GM19240 (cell line): ENCODE data around the gene MPI.

- RRBS: 3% methylated on average over 2 of the region's 17 CpGs
These were observed 6.7 kb downstream of the CSK start for GRCh38 chr15:74788262-74789267.

GRCh38 chr15:74795181-74796331, 13.7 kb downstream of the CSK start:
- RRBS: no CpG with 5 or more reads among the region's 18 CpGs

GRCh38 chr15:74857112-74857488, 14.1 kb upstream of the ULK3 start:
- RRBS: no CpG with 5 or more reads among the region's 4 CpGs

DNA sequence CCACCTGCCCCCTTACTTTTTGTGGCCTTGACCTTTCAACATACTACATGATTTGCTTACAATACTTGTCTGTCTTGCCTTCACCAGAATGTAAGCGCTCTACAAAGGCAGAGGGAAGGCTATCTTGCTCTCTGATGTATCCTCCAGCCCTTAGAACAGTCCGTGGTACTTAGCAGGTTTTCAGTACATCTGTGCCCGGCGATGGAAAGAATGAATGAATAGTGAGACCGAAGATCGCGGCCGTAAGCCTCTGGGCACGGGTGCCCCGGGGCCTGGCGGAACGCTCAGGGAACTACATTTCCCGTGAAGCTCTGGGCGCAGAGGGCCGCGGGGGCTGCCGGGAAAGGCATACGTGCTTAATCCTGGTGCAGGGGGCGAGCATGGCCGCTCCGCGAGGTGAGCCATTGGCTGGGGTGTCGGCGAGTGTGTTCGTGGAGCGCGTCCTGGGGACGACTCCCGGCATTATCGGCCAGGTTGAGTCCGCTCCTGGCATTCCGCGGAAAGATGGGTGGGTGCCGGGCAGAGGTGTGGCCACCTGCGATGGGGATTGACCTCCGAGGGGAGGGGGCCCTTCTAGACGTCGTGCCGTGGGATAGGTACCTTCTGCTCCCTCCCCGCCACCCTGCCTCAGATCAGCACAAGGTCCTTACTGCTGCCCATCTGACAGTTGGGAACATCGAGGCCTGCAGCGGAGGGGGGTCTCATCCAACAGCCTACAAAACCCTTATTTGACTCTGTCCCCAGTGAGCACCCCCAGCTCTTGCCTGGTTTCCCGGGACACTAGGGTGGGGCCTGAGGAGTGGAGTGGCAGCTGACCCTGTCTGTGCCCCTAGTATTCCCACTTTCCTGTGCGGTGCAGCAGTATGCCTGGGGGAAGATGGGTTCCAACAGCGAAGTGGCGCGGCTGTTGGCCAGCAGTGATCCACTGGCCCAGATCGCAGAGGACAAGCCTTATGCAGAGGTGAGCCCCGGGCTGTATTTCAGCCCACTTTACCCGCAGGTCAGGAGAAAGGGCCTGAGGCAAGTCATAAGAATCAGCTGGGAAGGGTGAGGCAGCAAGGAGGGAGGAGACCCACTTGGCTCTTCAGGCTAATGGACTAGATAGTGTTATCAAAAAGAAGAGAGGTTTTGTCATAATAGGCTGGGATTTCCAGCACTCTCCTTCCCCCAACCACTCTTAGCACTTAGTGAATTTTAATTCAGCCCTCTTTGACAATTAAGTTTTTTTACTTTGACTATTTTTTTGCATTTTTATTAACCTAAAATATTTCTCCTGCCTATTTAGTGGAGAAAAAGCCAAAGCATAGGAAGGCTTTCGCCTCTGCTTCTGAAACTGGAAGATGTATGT, at the start of gene MPI:
MPI (plus strand) TSS at position 349 of the 1,348 bp plus-strand sequence.
- RRBS: 2% methylated on average over 21 of the region's 51 CpGs

- RRBS: no CpG with 5 or more reads among the region's 19 CpGs
These were observed 7.4 kb downstream of the MPI start for GRCh38 chr15:74896984-74897990.

DNA sequence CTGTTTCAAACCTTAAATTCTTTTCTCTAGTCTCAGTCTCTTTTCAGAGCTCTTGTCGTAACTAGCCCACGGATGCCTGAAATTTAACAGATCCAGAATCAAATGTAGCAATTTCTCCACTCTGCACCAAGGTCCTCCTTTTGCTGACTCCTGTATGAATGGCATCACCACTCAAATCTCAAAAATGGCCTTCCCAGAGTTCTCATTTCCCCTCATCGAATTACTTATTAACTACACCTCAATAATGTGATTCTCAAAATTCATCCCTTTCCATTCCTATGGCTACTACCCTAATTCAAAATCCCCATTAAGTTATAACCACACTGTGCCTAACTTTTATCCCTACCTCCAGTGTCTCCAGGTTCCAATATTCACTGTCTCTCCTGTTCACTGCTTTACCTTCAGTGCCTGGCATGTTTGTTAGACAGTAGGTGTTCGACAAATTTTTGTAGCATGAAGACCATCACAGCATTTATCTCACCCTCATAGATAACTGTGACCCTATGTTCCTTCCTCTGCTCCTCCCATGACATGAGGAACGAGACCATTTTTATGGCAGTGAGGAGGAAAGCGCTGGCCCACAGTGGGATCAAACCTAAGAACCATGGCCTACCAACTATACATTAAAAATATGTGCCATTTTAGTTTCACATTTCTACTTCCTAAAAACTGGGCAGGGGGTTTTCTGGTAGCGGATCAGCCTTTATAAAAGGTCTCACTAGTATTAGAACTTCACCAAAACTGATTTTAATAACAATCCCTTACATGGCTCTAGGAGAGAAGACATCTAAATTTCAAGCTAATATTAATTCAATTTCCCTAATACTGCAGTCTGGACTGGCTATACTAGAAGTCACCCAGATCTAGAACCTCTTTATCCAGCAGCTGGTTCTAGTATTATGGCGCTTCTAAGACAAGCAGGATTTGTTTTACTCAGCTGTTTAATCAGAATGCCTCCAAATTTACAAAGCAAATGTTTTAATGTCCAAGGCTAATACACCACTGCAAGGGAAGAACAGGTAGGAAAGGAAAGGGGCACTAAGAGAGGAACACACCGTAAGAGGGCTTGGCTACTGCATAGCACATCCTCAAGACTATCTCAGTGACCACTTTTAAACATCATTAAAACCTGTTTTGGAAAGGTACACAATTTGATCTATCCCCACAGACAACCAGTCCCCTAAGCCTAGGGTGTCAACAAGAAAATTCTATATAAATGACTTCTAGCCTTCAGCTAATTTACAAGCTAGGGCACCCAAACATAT, 12.6 kb upstream of the FAM219B start:
- RRBS: no CpG with 5 or more reads among the region's 9 CpGs

- RRBS: no CpG with 5 or more reads among the region's 2 CpGs
These were observed 48.5 kb downstream of the PPCDC start for GRCh38 chr15:75071923-75072320.

DNA sequence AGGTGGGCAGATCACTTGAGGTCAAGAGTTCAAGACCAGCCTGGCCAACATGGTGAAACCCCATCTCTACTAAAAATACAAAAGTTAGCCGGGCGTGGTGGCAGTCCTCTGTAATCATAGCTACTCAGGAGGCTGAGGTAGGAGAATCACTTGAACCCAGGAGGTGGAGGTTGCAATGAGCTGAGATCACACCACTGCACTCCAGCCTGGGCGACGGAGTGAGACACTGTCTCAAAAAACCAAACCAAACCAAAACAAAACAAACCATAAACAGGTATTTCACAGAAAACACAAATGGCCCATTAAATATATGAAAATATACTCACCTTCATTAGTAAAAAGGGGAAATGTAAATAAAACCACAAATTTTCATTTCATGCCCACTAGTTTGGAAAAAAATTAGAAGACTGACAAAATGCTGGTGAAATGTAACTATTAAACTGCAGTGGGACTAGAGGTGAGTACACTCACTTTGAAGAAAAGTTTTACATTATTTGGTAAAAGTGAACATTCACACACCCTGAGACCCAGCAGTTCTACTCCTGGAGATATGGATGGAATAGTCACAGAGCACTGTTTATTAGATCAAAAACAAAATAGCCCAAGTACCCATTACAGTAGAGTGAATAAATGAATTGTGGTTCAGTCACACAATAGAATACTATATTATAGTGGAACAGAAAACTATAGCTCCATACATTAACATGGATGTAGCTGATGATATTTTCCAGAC, 71.7 kb downstream of the PPCDC start:
- RRBS: no CpG with 5 or more reads among the region's 4 CpGs

DNA sequence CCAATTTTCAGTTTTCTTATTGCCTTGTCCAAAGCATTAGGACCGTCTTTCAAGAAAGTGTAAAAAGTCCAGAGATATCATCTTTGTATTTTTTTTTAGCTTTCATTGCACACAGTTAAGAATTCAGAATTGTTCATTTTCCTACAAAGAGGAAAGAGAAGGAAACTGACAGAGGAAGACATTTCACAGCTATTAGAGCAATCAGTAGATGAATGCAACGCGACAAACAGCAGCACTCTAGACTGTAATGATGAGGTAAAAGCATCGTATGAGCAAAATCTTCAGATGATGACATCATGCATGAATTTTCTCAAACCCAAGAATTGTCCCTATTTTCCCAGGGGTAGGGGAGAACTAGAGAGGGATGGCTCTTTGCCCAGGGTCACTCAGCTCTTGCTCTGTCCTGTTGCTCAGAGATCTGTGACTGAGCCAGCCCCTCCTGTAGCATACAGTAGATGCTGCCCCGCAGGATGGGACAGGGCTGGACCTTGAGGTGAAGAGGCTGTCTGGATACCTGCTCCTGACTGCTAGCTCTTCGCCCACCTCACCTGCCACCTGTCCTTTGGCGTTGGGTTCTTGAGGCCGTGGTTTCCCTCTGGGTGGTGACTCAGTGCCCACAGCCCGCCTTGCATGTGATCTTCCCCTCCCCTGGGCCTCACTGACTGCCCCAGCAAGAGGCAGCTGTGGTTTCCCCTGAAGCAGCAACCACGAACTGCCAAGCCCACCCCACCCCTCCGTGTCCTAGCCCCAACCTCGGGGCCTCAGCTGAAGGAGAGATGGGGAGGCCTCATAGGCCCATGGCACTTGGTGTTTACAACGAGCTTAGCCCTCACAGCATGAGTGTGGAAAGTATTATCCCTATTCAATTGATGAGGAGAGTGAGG, 84.9 kb downstream of the PPCDC start:
- RRBS: no CpG with 5 or more reads among the region's 13 CpGs

GRCh38 chr15:75177804-75178054, 24.0 kb upstream of the C15orf39 start:
- RRBS: no CpG with 5 or more reads among the region's 2 CpGs

- RRBS: 83% methylated on average over 8 of the region's 23 CpGs
These were observed 5.7 kb downstream of the C15orf39 start for GRCh38 chr15:75207064-75208105.

- RRBS: no CpG with 5 or more reads among the region's 12 CpGs
These were observed 11.2 kb downstream of the C15orf39 start for GRCh38 chr15:75212659-75213563.

- RRBS: no CpG with 5 or more reads among the region's 3 CpGs
These were observed 8.5 kb downstream of the SIN3A start for GRCh38 chr15:75443061-75443357.

- RRBS: 3% methylated on average over 6 of the region's 46 CpGs
These were observed 3.8 kb upstream of the SIN3A start for GRCh38 chr15:75455226-75455693.

DNA sequence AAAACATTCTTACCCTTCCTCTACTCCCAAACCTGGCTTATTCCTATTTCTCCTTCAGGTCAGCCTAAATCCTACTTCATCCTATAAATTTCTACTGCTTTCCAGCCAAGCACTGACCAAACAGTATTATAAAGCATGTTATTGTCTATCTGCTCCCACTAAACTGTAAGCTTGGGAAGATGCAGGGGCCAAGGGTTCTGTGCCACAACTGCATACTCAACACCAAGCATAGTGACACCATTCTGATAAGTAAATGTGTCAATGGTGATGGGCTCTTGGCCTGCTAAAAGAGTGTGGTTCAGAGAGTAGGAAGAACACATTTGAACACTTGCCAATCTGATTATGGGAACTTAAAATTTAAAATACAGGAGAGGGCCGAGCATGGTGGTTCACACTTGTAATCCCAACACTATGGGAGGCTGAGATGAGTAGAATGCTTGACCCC, 34.2 kb downstream of the PTPN9 start:
- RRBS: no CpG with 5 or more reads among the region's 1 CpG

DNA sequence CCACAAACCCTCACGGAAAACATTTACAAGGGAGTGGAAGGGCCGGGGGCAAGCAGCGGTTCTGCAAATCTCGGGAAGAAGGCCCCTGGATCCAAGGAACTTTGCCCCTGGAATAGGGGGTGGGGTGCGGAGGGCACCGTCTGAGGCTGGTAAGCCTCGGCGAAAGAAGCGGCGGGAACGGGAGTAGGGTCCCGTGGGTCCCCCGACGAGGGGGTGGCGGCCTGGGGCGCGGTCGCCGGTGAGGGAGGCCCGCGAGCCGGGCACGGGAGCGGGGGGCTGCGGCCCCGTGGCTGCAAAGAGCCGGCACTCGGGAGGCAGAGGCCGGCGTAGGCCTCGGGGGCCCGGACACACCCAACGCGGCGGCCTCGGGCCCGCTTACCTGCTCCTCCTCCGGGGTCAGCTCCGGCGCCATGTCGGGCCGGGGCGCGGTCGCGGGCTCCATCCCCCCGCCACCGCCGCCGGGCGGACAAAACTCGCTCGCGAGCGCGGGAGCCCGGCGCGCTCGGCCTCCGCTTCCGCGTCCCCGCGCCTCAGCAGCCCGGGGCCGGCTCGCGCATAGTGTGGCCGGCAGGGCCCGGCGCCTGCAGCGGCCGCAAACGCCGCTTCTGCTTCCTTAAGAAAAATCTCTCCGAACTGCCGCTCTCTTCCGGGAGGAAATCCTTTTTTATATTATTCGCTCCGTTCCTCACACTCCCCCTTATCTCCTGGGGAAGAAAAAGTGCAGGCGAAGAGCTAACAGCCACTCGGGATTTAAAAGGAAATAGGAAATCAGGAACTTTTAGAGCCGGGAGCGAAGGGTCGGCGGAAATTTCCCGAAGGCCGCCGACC, 566 bp downstream of the PTPN9 start:
- RRBS: 2% methylated on average over 41 of the region's 90 CpGs

GRCh38 chr15:75673982-75674553, 26.4 kb downstream of the SNX33 start:
- RRBS: no CpG with 5 or more reads among the region's 8 CpGs

DNA sequence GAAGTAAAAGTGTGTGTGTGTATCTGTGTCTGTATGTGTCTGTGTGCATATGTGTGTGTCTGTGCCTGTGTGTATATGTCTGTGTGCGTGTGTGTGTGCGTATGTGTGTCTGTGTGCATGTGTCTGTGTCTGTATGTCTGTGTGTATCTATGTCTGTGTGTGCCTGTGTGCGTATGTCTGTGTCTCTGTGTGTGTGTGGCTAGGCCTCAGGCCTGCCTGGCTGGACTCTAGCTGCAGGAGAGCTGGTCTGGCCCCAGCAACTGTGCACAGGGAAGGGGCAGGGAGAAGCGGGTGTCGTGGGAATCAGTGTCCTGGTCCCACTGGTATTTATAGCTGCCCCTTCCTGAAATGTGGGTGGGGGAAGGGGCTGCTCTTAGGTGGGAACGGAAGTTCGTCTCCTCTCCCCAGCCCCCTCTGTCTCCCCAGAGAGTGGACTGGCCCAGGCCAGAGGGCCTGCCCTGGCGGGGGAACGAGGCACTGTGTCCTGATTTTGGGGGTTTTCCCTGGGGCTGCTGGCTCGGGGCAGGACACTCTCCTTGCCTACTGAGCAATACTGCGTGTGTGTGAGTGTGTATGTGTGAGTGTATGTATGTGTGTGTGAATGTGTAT, 6.7 kb downstream of the CSPG4 start:
- RRBS: no CpG with 5 or more reads among the region's 11 CpGs

- RRBS: no CpG with 5 or more reads among the region's 3 CpGs
These were observed 6.2 kb upstream of the UBE2Q2 start for GRCh38 chr15:75836932-75837464.